Suprapubic skin (tissue), 4 donors: ENCODE data around the gene GNA14.

DNA sequence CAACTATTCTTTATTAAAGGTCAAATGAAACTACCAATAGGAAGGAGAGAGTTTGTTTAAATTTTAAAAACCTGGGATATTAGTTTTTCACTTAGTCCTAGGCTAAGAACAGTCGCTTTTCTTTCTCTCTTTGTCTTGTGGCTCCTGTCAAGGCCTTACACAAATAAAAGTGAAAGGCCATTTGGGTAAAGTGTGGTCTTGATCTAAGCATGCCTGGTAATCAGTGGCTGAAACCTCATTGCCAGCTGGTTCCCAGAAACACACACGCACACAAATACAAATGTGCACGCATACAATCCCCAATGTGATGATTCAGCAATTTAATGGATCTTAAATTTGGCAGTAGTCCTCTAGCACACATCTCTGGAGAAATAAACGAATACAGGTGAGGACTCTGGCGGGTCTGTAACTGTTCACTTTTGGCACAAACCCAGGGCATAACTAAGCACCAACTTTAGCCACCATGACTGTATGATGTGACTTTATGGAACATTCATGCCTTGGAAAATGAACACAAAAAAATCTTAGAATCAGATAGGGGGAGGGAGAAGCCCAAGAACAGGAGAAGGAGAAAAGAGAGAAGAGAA lies 70.0 kb downstream of the PRUNE2 start:
- PRO-cap, result no peak
- RAMPAGE, long total RNA, 4 experiments, result no peak in any of the 4 experiments

GRCh38 chr9:77011863-77012695 lies 7.4 kb upstream of the FOXB2 start:
- PRO-cap, result no peak
- RAMPAGE, long total RNA, 4 experiments, result no peak in any of the 4 experiments

DNA sequence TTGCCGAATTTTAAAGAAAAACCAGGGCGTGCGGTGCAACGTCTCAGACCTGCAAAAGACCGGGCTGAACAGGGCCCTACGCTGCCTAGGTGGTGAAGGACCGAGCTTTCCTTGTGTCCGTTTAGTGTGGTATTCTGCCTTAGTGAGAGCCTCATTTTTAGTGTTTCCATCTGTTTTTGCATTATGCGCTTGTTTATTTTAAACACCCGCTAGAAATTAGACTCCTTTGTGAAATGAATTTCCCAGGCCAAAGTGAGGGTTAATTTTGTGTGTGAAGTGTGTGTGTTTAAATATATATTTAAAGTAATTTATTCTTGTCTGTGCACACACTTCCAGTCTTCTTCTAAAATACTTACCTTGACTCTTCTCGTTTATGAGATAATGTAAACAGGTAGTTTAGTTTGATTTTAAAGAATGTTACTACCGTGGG lies 1.2 kb downstream of the VPS13A start:
- PRO-cap, result no peak
- RAMPAGE, long total RNA, 4 experiments, result no peak in any of the 4 experiments

GRCh38 chr9:77369048-77369454 lies 191.7 kb downstream of the VPS13A start:
- PRO-cap, result no peak
- RAMPAGE, long total RNA, 4 experiments, result start-site peak on the plus strand in 1 of 4 experiments, at chr9:77369305-77369356 at its widest, 52 reads per replicate

- PRO-cap, result no peak
- RAMPAGE, long total RNA, 4 experiments, result start-site peak on the minus strand in 2 of 4 experiments, at chr9:77648691-77648743 at its widest, 5 to 9 reads per replicate
Measured at GRCh38 chr9:77648201-77649157, at the start of gene GNA14. GNA14 (minus strand) TSS chr9:77648322.

DNA sequence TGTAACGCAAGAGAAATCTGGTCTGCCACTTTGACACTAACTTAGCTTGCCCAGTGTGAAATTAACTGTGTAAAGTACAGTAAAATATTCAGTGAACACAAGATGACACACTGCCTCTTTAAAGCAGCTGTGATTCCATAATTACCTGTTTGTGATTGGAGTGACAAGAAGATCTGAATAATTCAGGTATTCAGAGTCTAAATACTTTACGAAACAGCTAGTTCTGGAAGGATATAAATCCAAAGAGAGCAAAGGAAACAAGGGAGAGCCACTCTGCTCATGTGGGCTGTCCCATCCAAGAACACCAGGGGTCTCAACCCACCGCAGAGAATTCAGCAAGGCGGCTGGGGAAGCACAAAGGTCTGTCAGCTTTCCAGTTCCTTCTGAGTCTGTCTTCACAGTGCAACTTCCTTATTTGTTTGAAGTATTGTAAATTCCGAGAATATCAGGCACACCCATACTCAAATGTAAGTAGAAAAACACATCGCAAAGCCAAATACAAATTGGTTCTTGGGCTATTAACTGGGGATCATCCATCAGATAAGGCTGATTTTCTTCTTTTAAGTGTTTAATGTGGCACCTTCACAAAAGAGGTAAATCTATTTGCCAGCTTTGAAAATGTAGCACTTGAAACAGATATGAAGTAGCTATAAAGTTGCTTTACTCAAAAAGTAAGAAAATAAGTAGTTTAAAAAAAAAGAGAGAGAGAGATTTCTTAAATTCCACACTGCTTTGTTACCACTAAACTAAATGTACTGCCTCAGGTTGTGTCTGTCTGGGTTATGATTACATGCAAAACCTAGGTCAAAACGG lies 86.8 kb downstream of the GNAQ start:
- PRO-cap, result unidirectional peak, minus-strand start at position 385 of the sequence
- RAMPAGE, long total RNA, 4 experiments, result no peak in any of the 4 experiments

- PRO-cap, result no peak
- RAMPAGE, long total RNA, 4 experiments, result no peak in any of the 4 experiments
Measured at GRCh38 chr9:77989337-77990136, 42.1 kb downstream of the GNAQ start.

DNA sequence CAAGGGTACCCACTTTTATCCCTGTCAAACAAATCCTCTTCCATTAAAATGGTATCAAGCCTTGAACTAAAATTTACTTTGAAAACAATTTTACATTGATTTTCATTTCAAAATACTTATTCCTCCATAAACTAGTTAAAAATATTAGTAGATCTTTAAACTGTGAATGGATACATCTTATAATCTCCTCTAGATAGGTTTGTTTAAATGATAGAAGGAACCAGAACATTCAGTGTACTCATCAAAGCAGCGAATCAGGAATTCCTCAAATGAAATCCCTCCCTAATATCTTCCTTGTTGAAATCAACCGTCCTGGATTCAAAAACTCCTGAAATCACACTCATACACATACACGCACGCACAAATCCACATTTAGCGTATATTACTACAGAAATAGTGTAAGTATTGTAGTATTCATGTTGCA lies 3.1 kb downstream of the GNAQ start:
- PRO-cap, result no peak
- RAMPAGE, long total RNA, 4 experiments, result no peak in any of the 4 experiments

- PRO-cap, result no peak
- RAMPAGE, long total RNA, 4 experiments, result no peak in any of the 4 experiments
Measured at GRCh38 chr9:78030578-78031091, 976 bp downstream of the GNAQ start.

GRCh38 chr9:78295965-78296709 lies 788 bp upstream of the PSAT1 start:
- PRO-cap, result unidirectional peak, plus-strand start at chr9:78296339
- RAMPAGE, long total RNA, 4 experiments, result no peak in any of the 4 experiments

- PRO-cap, result no peak
- RAMPAGE, long total RNA, 4 experiments, result no peak in any of the 4 experiments
Measured at GRCh38 chr9:78357440-78357947, 60.6 kb downstream of the PSAT1 start.

DNA sequence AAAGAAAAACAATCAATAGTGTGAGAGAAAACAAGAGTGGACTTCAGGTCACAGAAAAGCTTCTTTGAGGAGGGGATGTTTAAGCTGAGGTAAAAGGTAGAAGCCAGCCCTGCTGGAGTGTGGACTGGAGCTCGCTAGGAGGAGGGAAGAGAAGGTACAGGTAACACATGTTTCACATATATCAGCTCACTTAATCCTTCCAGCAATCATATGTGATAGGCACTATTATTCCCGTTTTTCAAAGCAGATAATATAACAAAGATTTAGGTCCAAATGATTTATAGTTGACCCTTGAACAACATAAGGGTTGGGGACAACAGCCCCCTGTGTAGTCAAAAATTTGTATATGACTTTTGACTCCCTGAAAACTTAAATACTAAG lies 341.5 kb downstream of the PSAT1 start:
- PRO-cap, result no peak
- RAMPAGE, long total RNA, 4 experiments, result no peak in any of the 4 experiments

GRCh38 chr9:79256731-79257255 lies 315.0 kb upstream of the TLE4 start:
- PRO-cap, result no peak
- RAMPAGE, long total RNA, 4 experiments, result no peak in any of the 4 experiments

DNA sequence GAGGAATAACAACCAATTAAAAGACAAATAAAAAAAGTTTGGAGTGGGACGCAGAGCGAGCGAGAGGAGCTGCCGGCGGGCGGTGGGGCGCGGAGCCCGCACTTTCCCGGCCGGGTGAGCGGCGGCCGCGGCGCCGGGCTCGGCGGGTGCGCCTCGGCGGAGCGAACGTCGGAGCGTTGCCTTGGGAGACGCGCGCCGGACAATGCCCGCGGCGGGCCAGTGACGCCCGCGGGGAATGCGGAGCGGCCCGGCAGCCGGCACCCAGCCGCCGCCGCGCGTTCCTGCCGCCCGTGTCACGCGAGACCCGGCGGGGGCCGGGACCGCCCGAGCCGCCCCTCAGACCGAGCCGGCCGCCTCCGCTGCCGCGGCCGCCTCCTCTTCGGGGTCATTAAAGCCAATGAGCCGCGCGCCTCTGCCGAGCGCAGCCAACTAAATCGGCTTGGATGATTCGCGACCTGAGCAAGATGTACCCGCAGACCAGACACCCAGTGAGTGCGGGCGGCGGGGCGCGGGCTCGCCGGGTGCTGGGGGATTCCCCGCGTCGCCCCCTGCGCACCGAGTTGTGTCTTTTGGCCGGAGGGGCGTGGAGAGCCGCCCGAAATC lies 684 bp downstream of the TLE4 start:
- PRO-cap, result bidirectional peak, plus-strand start at position 219 of the sequence, minus-strand start at position 208 of the sequence
- RAMPAGE, long total RNA, 4 experiments, result start-site peak on the plus strand in 1 of 4 experiments, centred at position 388 of the sequence, 8 reads per replicate

DNA sequence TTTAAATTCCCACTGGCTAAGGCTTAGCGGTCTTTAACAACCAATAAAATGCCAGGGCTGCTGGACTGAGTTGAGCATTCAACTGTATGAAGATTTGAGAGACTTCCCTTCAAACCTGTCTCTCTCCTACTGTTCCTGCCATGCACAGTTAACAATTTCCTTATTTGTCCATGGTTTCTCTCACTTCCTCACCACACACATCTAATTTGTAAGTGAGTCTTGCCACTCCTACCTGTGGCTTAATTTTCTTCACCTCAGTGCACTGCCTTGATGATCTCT lies 398.9 kb downstream of the TLE4 start:
- PRO-cap, result no peak
- RAMPAGE, long total RNA, 4 experiments, result no peak in any of the 4 experiments

DNA sequence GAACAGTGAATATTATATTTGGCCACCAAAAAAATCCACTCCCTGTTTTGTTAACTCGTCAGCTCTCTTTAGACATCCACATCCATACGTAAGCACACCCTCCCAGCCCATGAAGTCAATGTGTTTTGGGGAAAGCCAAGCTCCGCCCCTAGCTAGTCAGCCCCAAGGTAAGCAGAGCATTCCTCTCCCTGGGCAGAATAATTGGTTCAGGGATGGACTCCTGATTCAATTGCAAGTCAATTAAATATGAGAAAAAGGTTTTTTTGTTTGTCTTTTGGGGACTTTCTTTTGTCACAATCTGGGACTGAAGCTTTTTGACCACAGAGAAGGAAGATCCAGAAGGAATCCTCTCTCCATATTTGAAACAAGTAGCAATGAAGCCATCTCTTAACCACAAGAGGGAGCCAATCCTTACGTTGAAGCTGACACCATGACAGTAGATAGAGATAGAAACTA lies 166.6 kb downstream of the TLE1 start:
- PRO-cap, result no peak
- RAMPAGE, long total RNA, 4 experiments, result no peak in any of the 4 experiments

DNA sequence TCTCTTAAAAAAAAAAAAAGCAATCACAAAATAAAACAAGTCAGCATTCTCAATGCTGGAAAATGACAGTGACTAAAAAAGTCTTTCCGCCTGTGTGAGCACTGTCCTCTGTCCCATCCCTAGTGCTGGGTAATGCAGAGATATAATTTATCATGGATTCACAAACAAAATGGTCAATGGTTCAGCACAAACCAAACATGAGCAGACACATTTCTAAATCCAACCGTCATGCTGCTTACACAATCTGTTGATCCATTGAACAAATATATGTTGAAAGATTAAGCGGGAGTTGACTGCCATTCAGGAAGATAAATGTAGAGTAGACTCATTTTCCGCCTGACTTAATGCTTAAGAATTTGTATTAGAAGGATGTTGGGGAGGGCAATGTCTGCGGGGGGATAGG lies 153.9 kb downstream of the TLE1 start:
- PRO-cap, result no peak
- RAMPAGE, long total RNA, 4 experiments, result no peak in any of the 4 experiments

- PRO-cap, result no peak
- RAMPAGE, long total RNA, 4 experiments, result no peak in any of the 4 experiments
Measured at GRCh38 chr9:81688461-81688781, 926 bp downstream of the TLE1 start.

DNA sequence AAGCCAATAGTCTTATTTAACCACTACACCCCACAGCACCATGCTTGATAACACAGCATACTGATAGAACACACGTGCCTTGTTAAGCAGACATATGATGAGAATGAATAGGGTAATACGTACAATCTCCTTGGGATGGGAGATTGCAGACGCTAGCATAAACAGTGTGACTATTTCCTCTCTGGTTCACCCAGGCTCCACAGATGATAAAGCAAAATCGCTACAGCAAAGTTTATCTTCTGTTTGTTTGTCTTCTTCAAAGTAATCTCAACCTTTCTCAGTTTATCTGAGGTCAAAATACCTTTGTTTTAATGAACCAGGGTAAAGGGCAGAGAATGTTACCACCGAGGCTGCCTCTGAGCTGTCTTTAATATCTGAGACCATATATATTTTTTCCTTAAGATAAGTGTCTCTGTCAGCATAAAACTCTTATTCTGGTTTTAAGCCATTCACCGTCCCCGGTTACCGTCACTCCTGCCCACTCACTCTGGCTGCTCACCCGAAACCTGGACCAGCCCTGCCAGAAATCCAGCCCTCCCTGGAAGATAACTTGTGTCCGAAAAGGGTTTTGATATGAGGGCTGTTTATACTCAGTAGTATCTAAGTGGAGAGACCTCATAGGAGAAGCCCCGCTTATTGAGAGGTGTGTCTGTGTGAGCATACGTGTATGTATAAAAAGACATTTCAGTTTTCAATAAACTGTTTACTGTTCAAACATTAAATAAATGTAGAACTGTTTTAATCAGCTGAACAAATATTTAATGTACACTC lies 465.5 kb downstream of the RASEF start:
- PRO-cap, result no peak
- RAMPAGE, long total RNA, 4 experiments, result no peak in any of the 4 experiments

GRCh38 chr9:82601135-82601688 lies 461.7 kb downstream of the RASEF start:
- PRO-cap, result no peak
- RAMPAGE, long total RNA, 4 experiments, result no peak in any of the 4 experiments